Sternocleidomastoid (tissue), 1 donor: Measurements from ENCODE around the gene KLHL2.

DNA sequence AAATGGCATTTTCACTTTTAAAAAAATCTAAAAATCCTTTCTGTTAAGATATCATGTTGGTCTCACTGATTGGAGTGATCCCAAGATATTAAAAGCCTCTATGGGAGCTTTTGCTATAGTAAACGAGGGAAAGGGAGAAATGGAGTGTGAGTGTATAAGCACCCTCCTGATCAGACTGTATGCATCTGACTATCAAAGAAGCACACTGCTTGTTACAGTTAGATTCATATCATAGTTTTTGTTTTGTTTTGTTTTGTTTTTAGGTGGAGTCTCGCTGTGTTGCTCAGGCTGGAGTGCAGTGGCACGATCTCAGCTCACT, 34.8 kb downstream of the FNIP2 start:
- PRO-cap: no peak

DNA sequence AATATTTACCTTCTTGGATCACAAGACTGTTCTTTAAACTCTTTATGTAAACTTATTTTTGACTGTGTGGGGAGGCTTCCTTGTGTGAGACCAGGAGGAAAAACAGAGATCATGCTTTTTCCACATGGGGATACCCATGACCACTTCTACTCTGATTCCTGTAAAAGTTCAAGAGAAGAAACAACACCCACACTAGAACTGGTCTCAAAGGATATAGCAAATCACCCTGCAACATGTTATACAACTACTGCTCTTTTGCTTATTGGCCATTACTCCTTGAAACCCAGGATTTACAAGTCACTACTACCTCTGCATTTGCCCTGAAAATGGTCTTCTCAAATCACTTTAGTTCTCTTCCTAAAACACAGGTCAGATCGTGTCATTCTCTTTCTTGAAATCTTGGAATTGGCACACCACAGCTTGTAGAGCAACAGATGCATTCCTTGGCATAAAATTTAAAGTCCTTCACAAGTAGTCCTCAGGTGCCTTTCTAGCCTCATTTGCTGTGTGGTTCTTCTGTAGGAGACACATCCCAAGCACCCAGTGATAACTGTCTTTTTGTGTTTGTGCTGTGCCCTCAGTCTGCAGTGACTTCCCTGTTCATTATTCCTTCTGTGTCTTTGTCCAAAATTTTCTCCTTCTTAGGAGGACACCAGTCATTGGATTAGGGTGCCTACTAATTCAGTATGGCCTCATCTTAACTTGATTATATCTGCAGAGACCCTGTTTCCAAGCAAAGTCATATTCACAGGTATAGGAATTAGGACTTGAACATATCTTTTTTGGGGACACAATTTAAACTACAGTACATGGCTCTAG, 51.5 kb downstream of the FNIP2 start:
- PRO-cap: no peak

- PRO-cap: no peak
Measured at GRCh38 chr4:158821684-158821962, 52.8 kb downstream of the FNIP2 start.

DNA sequence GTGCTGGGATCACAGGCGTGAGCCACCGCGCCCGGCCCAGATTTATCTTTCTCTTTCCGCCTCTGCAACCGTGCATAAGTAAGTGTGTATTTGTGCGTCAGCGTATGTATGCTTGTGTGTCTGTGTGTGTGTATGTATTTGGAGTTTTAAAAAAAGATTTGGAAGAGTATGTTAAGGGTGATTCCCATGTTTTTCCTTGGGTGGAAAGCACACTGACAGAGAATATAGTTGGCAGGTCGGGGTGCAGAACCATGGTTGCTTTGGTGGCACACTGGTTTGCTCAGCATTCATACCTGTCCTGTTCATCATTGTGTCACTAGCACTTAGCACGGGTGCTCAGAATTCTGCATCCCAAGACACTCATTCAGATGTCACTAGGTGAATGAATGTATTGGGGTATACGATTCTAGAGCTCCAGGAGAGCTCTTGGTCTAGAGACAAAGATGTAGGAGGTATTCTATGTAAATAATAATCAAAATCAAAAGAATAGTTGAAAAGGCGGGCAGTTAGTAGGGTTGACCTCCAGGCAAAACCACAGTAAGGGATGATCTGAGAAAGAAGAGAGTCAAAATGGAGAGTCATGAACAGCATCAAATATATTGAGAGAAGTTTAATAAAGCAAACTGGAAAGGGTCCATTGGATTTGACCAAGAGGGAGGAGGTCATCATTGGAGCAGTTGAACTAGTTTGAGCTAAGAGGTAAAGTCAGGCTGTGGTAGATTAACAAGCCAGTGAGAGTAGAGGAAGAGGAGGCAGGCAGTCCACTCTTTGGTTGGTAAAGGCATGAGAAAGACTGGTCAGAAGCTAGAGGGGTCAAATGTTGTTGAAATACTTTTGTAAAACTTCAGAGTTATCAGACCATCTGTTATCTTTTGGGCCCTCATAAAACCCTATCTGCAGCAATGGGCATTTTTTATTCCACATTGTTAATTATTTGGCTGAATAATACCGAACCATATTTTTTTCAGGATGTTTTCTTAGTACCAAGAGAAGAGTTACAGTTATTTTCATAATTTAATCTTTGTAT, 62.0 kb downstream of the FNIP2 start:
- PRO-cap: no peak

GRCh38 chr4:159109485-159110069, 6.7 kb downstream of the RAPGEF2 start:
- PRO-cap: no peak

DNA sequence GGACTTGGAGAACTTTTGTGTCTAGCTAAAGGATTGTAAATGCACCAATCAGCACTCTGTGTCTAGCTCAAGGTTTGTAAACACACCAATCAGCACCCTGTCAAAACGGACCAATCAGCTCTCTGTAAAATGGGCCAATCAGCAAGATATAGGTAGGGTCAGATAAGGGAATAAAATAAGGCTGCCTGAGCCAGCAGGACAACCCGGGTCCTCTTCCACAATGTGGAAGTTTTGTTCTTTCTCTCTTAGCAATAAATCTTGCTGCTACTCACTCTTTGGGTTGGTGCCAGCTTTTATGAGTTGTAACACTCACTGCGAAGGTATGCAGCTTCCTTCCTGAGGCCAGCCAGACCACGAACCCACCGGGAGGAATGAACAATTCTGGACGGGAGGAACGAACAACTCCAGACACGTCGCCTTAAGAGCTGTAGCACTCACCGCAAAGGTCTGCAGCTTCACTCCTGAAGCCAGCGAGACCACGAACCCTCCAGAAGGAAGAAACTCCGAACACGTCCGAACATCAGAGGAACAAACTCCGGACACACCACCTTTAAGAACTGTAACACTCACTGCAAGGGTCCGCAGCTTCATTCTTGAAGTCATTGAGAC, 287.8 kb downstream of the RAPGEF2 start:
- PRO-cap: no peak

GRCh38 chr4:163154811-163155157, 11.9 kb downstream of the NAF1 start:
- PRO-cap: no peak

DNA sequence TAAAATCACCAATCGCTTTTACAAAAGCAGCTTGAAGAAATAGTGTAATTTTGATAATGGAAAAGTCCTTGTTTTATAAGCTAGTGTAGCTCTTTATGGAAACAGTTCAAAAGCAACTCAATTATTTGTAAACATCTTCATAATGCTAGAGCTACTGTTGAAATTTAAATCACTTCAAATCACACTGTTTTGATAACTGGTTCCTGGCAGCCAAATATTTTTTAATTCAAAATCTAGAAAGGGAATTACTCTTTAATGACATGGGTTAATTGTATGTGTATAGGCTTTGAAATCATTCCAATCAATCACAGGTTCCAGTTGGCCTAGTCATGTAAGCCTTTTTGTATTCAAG, 33.8 kb downstream of the TKTL2 start:
- PRO-cap: no peak

- PRO-cap: bidirectional peak, plus-strand start at chr4:165207561, minus-strand start at chr4:165207463; bidirectional peak, plus-strand start at chr4:165208057, minus-strand start at chr4:165207984
Measured at GRCh38 chr4:165207200-165208331, at the start of gene KLHL2. KLHL2 (plus strand) TSS chr4:165207561.

- PRO-cap: no peak
Measured at GRCh38 chr4:165325465-165326230, 1.8 kb upstream of the MSMO1 start.

- PRO-cap: no peak
Measured at GRCh38 chr4:165330104-165330773, 2.8 kb downstream of the MSMO1 start.

GRCh38 chr4:165364559-165364897, 14.3 kb upstream of the CPE start:
- PRO-cap: no peak

- PRO-cap: no peak
Measured at GRCh38 chr4:165467587-165467889, 88.7 kb downstream of the CPE start.

- PRO-cap: no peak
Measured at GRCh38 chr4:166045346-166045660, 172.3 kb downstream of the TLL1 start.

DNA sequence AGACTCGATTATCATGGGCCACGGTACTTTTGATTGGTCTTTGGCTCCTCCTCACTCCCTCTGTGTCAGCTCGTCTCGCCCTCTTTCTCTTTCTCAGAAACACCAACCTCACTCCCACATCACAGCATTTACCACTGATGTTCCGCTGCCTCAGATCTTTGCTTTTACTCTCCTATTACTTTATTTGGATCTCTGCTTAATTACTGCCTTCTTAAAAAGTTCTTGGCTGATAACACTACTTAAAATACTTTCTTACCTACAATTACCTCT, 172.6 kb downstream of the TLL1 start:
- PRO-cap: no peak

GRCh38 chr4:168585438-168585967, 88.7 kb downstream of the PALLD start:
- PRO-cap: no peak

GRCh38 chr4:168651345-168652398, 154.8 kb downstream of the PALLD start:
- PRO-cap: no peak

GRCh38 chr4:168694331-168694596, 197.4 kb downstream of the PALLD start:
- PRO-cap: no peak

DNA sequence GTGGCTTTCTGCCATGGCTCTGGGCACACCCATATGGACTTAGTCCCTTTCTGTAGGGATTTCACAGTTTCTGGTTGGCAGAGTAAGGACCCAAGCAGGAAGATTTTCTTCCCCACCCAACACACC, 244.2 kb downstream of the CBR4 start:
- PRO-cap: no peak

GRCh38 chr4:168832658-168833827, 177.0 kb downstream of the CBR4 start:
- PRO-cap: bidirectional peak, plus-strand start at chr4:168832750, minus-strand start at chr4:168832472